Ovary (tissue), 7 donors: ENCODE data around the genes CARMIL1, H1-6, H1-4 and H2BC6.

DNA sequence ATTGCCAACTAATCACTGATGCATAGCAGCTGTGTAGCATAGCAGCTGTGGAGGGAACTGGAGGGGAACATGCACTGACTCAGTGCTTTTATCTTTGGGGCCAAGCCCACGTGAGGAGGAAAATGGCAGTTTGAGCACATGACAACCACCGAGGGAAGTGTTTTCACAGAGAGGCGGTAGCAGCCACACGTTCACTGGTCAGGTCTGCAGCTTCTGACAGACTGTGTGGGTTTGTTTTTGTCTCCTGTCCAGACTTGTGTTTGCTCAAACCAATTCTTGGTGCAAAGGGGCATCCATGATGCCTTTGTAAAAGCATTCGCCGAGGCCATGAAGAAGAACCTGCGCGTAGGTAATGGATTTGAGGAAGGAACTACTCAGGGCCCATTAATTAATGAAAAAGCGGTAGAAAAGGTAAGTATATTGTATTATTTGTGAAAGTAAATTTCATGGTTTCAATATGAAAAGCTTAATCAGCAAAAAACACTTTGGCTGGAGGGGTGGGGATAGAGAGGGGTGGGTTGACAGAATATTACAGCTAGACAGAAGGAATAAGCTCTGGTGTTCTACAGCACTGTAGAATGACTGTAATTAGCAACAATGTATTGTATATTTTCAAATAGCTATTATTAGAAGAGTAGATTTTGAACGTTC is 27.9 kb downstream of the ALDH5A1 start:
- PRO-cap, 7 experiments: no peak in any of the 7 experiments
- RAMPAGE, long total RNA, 2 experiments: start-site peak on the plus strand in 1 of 2 experiments, centred at position 233 of the sequence, 15 reads per replicate

DNA sequence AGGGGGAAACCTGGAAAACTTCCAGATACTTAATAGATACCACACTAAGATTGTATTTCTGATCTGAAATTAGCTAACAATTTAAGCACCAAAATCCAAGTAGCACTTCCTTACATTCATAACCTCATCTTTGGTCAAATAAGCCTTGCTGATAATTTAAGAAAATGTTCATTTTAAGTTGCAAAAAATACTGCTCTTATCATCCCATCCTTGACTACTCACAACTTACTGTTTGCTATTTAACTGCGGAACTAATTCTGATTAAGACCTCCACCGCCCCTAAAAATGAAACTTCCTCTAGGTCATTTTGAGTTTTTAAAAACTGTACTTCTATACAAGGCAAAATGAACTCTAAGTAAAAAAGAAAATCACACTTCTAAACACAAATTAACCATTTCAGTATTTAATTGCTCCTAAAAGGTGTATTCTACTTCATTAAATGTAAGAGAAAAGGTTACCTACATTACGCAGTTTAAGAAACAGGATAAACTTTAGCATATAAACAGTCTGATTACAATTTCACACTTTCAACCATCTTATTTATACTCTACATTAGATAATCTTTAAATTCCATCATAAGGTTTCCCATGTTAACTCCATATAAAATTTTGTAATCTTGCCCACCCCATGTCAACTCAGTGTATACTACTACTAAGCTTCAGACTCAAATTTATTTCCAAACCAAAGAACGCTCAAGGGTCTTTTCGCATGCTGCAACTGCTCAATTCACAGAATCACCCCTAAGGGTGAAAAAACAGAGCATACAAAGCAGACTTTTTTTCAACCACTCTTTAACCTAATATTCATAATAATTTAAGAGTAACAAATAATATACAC is 1.1 kb downstream of the C6orf62 start:
- PRO-cap, 7 experiments: no peak in any of the 7 experiments
- RAMPAGE, long total RNA, 2 experiments: no peak in any of the 2 experiments

GRCh38 chr6:24720993-24722000 is 2.3 kb upstream of the C6orf62 start:
- PRO-cap, 7 experiments: peak in 7 of 7 experiments; most common plus-strand start chr6:24721684 (in 7); most common minus-strand start chr6:24721631 (in 7)
- RAMPAGE, long total RNA, 2 experiments: no peak in any of the 2 experiments

- PRO-cap, 7 experiments: no peak in any of the 7 experiments
- RAMPAGE, long total RNA, 2 experiments: no peak in any of the 2 experiments
Measured at GRCh38 chr6:24783334-24784421, 8.9 kb downstream of the GMNN start.

DNA sequence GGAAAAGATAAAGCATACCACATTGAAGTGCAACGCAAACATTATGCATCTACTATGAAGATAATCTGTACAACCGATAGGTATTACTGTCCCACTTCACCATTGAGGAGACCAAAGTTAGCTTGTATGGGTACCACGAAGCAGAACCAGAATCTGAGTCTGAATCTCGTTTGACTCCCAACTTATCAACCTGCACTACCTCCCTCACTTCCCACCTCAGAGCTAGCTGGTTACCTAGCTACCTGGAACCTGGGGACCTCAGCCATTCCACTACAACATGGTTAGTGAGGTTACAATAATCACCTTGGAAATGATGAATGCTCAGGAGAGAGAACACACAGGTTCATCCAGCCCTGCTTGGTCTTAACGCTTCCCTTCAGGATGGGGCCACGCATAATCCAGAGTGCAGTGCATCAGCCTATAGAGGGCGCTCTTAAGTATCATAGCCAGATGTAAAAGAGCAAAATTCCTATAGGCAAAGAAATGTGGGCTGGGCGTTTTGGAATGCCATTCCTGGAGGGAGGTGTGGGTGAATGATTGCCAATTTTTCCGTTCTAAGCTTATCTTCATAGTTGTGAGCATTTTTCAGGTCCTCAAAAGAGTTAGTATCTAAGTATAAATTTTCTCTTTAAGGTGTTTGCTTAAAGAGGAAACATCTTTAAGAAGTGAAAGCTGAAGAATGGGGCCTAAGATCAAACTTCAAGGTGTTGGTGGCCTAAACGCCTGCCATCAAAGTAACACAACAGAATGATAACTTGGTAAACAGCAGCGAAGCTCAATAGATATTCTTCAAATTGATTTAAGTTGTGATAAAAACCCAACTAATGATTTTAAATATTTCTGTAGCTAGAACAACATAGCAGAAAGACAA is 1.9 kb downstream of the RIPOR2 start:
- PRO-cap, 7 experiments: no peak in any of the 7 experiments
- RAMPAGE, long total RNA, 2 experiments: no peak in any of the 2 experiments

- PRO-cap, 7 experiments: no peak in any of the 7 experiments
- RAMPAGE, long total RNA, 2 experiments: no peak in any of the 2 experiments
Measured at GRCh38 chr6:25105188-25105754, 169.5 kb upstream of the RIPOR2 start.

DNA sequence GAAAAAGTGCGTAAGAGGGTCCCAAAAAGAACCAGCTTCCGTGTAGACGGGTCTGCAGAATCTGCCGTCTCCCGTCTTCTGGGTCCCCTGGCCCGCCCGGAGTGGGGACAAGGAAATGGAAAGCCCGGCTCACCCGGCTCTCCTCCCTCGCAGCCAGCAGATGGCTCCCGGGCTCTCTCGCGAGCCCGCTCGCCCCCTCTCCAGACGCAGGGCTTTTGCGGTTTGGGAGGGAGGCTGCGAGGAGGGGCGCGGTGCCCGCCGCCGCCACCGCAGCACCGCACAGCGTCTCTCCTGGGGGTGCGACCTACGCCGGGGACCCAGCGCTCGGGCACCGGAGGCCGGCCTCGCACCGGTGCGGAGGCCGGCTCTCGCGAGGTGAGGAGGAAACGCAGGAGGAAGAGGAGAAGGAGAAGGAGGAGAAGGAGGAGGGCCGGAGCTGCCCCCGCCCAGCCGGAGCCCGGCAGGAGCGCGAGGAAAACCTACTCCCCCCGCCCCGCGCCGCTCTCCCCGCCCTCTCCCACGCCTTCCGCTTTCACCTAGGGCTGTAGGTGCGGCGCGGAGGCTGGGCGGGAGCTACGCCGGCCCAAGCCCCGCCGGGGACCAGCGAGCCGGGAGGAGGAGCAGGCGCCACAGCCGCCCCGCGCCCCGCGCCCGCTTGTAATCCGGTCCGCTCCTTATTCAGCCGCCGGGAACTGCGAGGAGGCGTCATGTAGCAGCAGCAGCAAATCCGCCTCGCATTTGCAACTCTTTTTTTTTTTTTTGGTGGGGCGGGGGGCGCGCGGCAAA is at the start of gene CARMIL1:
Gene CARMIL1, plus strand, starts transcription at position 510 of the 786 bp plus-strand sequence.
- PRO-cap, 7 experiments: peak in 7 of 7 experiments; most common plus-strand start position 203 of the sequence (in 4); most common minus-strand start position 103 of the sequence (in 7)
- RAMPAGE, long total RNA, 2 experiments: start-site peak on the plus strand in 2 of 2 experiments, centred at positions 262 to 680 of the sequence, 22 to 565 reads per replicate

GRCh38 chr6:25279651-25280517 is 710 bp downstream of the CARMIL1 start:
- PRO-cap, 7 experiments: peak in 2 of 7 experiments; most common plus-strand start chr6:25280158 (in 2); most common minus-strand start chr6:25280022 (in 1)
- RAMPAGE, long total RNA, 2 experiments: no peak in any of the 2 experiments

GRCh38 chr6:25312076-25313206 is 33.3 kb downstream of the CARMIL1 start:
- PRO-cap, 7 experiments: peak in 1 of 7 experiments; most common plus-strand start chr6:25312934 (in 1); most common minus-strand start chr6:25312876 (in 1)
- RAMPAGE, long total RNA, 2 experiments: no peak in any of the 2 experiments

DNA sequence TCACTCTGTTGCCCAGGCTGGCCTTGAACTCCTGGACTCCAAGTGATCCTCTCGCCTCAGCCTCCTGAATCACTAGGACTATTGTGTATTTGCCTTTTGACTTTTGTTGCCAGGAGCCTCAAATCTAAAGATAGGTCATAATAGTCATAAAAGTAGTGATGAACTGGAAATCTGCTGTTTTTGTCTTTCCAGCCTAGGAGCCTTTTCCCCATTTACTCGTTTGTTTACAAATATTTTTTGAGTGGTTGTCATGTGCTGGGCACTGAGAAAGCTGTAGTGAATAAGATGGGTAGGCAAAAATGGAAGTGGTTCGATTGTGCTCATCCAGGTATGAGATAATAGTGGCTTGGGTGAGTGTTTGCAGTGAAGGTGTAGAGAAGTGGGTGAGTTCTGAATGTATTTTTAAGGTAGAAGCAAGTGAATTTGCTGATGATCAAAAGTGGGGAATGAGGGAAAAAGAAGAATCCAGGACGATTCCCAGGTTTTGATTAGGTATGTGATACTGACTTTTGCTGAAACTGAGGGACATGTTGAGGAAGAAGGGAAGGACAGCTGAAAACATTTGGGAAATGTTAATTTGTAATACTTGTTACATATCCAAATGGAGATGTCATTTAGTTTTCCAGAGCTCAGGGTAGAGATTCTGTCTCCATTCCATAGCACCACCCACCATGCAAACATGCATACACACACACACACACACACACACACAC is 53.0 kb downstream of the CARMIL1 start:
- PRO-cap, 7 experiments: no peak in any of the 7 experiments
- RAMPAGE, long total RNA, 2 experiments: no peak in any of the 2 experiments

- PRO-cap, 7 experiments: no peak in any of the 7 experiments
- RAMPAGE, long total RNA, 2 experiments: no peak in any of the 2 experiments
Measured at GRCh38 chr6:25441403-25442043, 162.3 kb downstream of the CARMIL1 start.

DNA sequence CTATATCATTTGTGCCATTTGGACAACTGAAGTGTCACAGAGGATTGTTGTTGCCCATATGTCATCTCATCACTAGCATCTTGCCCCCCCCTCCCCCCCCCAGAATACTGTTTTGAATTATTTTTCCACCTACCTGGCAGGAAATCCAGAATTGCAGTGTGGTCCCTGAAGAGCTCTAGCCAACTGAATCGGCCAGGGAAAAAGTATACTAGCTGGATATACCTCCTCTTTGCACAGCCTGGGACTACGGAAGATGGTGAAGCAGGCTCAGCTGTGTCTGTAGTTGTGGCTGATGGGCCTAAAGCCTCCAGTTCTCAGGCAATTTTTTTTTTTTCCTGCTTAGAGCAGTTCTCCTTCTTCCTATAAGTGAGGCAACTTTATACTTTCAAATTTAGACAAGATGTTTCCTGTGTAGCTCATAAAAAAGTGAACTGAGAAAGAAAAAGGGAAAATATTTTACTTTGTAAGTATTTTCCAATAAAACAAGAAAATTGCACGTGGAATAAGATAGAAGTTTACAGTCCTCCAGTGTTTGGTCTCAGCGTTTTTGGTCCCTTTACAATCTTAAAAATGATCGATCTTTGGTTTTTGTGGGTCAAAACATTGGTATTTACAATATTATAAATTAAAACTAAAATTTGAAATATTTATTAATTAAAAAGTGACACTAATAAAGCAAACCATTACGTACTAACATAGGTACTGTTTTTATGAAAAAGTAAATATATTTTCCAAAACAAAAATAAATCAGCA is 172.9 kb downstream of the CARMIL1 start:
- PRO-cap, 7 experiments: peak in 3 of 7 experiments; most common minus-strand start position 285 of the sequence (in 2)
- RAMPAGE, long total RNA, 2 experiments: start-site peak on the minus strand in 1 of 2 experiments, centred at position 283 of the sequence, 13 reads per replicate

GRCh38 chr6:26033671-26034507 is 471 bp upstream of the H2AC4 start:
- PRO-cap, 7 experiments: peak in 5 of 7 experiments; most common plus-strand start chr6:26033775 (in 2)
- RAMPAGE, long total RNA, 2 experiments: no peak in any of the 2 experiments

DNA sequence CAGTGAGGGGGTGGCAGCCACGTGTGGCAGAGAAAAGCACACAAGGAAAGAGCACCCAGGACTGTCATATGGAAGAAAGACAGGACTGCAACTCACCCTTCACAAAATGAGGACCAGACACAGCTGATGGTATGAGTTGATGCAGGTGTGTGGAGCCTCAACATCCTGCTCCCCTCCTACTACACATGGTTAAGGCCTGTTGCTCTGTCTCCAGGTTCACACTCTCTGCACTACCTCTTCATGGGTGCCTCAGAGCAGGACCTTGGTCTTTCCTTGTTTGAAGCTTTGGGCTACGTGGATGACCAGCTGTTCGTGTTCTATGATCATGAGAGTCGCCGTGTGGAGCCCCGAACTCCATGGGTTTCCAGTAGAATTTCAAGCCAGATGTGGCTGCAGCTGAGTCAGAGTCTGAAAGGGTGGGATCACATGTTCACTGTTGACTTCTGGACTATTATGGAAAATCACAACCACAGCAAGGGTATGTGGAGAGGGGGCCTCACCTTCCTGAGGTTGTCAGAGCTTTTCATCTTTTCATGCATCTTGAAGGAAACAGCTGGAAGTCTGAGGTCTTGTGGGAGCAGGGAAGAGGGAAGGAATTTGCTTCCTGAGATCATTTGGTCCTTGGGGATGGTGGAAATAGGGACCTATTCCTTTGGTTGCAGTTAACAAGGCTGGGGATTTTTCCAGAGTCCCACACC is 3.5 kb downstream of the HFE start:
- PRO-cap, 7 experiments: no peak in any of the 7 experiments
- RAMPAGE, long total RNA, 2 experiments: no peak in any of the 2 experiments

DNA sequence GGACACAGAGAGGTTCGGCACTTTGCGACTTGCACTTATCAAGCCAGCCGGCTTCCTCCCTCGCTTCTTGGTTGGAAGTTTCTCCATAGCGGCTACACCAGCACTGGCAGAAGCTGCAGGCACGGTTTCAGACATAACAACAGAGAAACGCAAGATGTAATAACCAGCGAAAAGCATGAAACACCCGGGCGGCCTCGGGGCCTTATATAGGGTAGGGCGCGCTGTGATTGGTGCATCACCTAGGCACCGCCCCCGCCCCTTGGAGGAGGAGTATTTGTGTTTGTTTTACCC is at the start of gene H1-6:
Gene H1-6, minus strand, starts transcription at position 177 of the 291 bp plus-strand sequence.
- PRO-cap, 7 experiments: no peak in any of the 7 experiments
- RAMPAGE, long total RNA, 2 experiments: no peak in any of the 2 experiments

GRCh38 chr6:26120762-26121993 is 2.5 kb downstream of the H2BC4 start:
- PRO-cap, 7 experiments: no peak in any of the 7 experiments
- RAMPAGE, long total RNA, 2 experiments: no peak in any of the 2 experiments

- PRO-cap, 7 experiments: no peak in any of the 7 experiments
- RAMPAGE, long total RNA, 2 experiments: no peak in any of the 2 experiments
Measured at GRCh38 chr6:26122766-26122889, 1.1 kb downstream of the H2BC4 start.

DNA sequence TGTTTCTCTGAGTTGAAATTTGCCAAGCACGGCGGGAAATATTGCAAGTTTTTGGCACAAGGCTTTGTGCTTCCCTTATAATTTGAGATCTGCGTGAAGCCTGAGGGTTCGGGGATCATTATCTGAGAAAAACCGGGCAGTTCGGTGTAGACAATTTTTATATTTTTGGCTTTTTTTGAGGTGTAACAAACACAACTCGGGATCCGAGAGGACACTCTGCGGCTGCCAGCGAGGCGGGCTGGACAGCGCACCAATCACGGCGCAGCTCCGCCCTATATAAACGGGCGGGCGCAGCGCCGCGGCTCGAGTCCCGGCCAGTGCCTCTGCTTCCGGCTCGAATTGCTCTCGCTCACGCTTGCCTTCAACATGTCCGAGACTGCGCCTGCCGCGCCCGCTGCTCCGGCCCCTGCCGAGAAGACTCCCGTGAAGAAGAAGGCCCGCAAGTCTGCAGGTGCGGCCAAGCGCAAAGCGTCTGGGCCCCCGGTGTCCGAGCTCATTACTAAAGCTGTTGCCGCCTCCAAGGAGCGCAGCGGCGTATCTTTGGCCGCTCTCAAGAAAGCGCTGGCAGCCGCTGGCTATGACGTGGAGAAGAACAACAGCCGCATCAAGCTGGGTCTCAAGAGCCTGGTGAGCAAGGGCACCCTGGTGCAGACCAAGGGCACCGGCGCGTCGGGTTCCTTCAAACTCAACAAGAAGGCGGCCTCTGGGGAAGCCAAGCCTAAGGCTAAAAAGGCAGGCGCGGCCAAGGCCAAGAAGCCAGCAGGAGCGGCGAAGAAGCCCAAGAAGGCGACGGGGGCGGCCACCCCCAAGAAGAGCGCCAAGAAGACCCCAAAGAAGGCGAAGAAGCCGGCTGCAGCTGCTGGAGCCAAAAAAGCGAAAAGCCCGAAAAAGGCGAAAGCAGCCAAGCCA is at the start of gene H1-4:
Gene H1-4, plus strand, starts transcription at position 305 of the 909 bp plus-strand sequence.
- PRO-cap, 7 experiments: peak in 7 of 7 experiments; most common plus-strand start position 306 of the sequence (in 7); most common minus-strand start position 240 of the sequence (in 5)
- RAMPAGE, long total RNA, 2 experiments: start-site peak on the plus strand in 1 of 2 experiments, centred at position 312 of the sequence, 25 reads per replicate

- PRO-cap, 7 experiments: peak in 7 of 7 experiments; most common plus-strand start chr6:26183757 (in 3); most common minus-strand start chr6:26184130 (in 4)
- RAMPAGE, long total RNA, 2 experiments: no peak in any of the 2 experiments
Measured at GRCh38 chr6:26183525-26184410, at the start of gene H2BC6. H2BC6 (plus strand) TSS chr6:26183761.

GRCh38 chr6:26194841-26195753 is 2.0 kb downstream of the H3C4 start:
- PRO-cap, 7 experiments: peak in 6 of 7 experiments; most common plus-strand start chr6:26195554 (in 5); most common minus-strand start chr6:26195450 (in 6)
- RAMPAGE, long total RNA, 2 experiments: no peak in any of the 2 experiments